Subcutaneous adipose tissue (tissue), 3 donors: ENCODE data around the genes GPR21, NR5A1 and OLFML2A.

GRCh38 chr9:123033306-123033906 lies at the start of gene GPR21:
GPR21 (plus strand) TSS chr9:123033667.
- PRO-cap: bidirectional peak, plus-strand start at chr9:123033650, minus-strand start at chr9:123033468
- RAMPAGE, long total RNA, 3 experiments: no peak in any of the 3 experiments

GRCh38 chr9:123033907-123034195 lies 384 bp downstream of the GPR21 start:
- PRO-cap: unidirectional peak, plus-strand start at chr9:123034017
- RAMPAGE, long total RNA, 3 experiments: no peak in any of the 3 experiments

DNA sequence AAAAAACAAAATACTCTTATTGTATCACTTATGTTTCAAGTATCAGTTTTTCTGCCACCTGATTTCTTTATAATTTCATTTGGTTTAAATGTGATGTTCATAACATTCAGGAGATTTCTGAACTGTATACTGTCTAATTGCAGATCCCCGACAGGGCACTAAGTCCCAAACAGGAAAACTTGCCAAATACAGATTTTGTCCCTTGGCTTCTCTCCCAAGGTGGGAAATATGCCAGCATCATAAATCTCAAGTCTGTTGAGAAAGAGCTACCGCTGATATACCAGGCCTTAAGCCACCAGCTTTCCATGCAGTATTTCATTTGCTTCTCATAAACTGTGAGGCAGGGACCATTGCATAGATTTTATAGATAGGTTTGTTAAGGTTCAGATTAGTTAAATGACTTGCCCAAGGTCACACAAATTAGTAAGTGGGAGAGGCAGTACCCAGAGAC lies 16.1 kb downstream of the GPR21 start:
- PRO-cap: unidirectional peak, minus-strand start at position 160 of the sequence
- RAMPAGE, long total RNA, 3 experiments: no peak in any of the 3 experiments

- PRO-cap: no peak
- RAMPAGE, long total RNA, 3 experiments: no peak in any of the 3 experiments
Measured at GRCh38 chr9:123099206-123099873, 65.9 kb downstream of the GPR21 start.

GRCh38 chr9:123109317-123110062 lies 76.0 kb downstream of the GPR21 start:
- PRO-cap: no peak
- RAMPAGE, long total RNA, 3 experiments: no peak in any of the 3 experiments

DNA sequence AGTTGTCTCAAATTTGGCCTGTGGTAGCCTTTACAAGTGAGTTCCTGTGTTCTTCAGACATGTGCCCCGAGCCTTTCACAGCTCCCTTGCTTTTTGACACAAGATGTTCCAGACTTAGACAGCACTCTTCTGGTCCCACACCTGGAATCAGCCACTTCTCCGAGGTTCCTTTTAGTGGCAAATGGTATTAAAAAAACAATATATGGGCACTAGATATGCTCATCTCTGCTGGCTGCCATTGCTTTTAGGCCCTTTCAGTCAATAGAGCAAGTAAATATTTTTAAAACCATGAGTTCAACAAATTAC lies 46.2 kb downstream of the STRBP start:
- PRO-cap: no peak
- RAMPAGE, long total RNA, 3 experiments: no peak in any of the 3 experiments

DNA sequence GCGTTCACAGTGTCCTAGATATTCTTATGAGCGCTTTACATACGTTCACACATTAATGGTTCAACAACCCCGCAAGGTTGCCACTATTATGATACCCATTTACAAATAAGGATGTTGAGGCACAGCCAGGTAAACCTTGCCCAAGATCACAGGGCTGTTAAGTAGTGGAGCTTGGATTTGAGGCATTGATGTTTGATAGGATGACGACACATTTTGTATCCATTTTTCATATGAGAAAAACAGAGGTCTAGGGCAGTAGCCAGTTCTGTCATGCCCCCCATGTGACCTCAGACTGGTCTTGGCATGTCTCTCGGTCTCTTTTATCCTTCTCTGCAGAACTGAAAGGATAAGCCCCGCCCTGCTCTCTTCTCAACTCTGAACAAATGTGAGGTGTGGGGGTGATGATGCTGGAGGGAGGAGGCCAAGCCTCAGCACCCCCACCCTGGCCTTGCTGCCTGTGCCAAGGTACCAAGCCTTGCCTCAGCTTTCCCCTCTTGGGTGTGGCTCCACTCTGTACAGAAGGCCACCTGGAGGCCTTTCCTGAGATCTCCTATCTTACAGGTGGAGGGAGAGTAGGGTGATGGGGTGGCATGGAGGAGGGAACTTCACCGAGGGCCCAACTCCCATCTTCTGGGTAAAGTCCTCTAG lies 19.6 kb upstream of the CRB2 start:
- PRO-cap: no peak
- RAMPAGE, long total RNA, 3 experiments: no peak in any of the 3 experiments

DNA sequence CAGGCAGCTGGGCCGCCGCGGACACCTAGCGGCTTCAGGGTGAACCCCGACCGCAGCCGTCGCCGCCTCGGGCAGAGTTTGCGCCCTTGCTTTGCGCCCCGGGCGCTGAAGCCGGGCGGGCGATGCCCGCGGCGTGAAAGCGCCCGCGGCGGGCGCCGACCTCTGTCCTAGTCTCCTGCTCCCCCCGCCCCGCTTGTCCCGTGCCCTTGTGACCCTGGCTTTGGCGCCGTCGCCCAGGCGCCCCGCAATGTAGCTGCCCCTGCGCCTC lies 254 bp downstream of the LHX2 start:
- PRO-cap: no peak
- RAMPAGE, long total RNA, 3 experiments: no peak in any of the 3 experiments

DNA sequence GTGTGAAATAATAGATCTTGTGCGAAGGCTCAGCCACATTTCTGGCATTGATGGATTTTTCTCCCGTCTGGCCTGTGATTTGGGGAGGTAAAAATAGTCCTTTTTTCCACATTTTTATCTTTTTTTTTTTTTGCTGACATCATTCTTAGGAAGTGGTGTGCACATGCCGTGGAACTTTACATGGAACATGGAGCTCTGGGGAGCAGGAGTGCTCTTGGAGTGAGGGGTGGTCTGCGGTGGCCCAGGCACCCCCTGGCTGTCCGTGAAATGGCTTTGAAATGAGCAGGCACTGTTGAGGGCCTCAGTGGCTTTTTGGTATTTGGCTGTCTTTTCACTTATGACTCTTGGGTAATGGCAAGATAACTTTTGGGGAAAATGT lies 4.1 kb downstream of the NEK6 start:
- PRO-cap: unidirectional peak, plus-strand start at position 179 of the sequence
- RAMPAGE, long total RNA, 3 experiments: no peak in any of the 3 experiments

DNA sequence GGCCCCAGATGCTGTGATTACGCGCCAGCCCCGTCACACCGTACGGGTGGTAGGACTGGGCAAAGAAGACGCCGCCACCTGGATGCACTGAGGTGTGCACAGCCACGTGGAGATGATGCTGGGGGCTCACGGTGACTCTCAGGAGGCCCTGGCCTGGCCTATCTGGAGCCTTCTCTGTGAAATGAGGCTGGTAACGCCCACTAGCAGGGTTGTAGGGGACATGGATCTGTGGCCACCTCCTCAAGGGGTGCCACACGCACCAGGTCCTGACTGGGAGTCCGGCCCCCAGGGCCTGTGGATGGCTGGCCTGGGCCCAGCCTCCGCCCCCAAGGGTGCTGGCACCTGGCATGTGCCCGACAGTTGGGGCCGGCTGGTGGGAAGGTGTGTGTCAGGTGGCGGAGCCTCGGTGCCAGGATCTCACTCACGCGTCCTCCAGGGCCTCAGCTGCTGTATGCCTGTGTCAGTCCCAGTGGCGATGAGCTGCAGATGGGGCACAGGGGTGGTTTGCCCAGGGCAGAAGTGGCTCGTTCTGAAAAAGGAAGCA lies 32.4 kb downstream of the NEK6 start:
- PRO-cap: no peak
- RAMPAGE, long total RNA, 3 experiments: no peak in any of the 3 experiments

- PRO-cap: no peak
- RAMPAGE, long total RNA, 3 experiments: no peak in any of the 3 experiments
Measured at GRCh38 chr9:124292160-124292697, 34.5 kb downstream of the NEK6 start.

DNA sequence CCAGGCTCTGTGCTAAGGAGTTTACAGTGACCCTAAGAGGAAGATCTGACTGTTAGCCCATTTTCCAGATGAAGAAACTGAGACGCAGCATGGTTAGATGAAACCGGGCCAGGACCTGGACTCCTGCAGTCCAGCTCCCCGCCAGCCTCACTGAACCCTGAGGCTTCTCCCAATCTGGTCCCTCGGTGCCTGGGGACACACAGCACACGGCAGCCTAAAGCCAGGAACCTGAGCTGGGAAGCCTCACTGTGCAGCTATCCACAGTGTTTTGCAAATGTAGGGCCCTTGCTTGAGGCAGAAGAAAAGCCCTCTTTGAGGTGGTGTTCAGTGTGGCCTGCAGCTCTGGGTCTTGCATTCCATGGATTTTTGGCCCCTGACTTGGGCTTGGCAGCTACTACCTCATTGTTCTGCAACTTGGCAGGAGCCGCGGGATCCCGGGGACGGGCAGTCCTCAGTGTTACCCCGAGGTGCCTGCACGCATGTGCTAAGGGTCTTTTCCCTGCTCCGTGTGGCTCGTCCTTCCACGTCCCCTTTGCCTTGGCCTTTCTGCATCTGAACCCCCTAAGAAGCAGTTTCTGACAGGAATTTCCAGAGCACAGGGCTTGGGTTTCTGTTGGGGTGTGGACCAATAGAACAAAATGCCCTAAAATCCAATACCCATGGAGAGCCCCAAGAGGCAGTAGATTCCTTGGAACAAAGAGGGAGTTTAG lies 39.7 kb downstream of the NEK6 start:
- PRO-cap: no peak
- RAMPAGE, long total RNA, 3 experiments: no peak in any of the 3 experiments

DNA sequence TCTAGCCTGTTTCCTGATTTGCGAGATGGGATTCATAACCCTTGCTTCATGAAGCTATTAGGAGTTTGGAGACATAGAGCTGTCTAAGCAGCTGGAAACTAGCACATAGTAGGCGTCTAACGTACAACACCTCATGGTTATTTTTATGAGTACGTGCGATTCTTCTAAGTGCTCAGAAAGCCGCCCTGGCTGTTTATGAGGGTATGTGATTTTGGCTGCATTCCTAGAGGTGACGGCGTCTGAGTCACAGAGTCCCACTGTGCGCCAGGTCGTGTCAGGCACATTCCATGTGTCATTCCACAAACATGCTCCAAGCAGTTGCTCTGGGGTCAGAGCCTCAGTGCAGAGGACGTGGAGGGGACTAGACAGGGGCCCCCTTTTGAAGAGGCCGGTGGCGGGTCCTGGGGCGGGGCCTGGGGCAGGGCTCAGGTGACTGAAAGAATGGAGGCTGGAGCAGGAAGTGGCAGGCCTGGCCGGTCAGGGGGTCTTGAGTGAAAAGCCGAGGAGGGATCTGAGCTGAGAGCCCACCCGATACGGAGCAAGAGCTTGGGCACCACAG lies 51.9 kb downstream of the NEK6 start:
- PRO-cap: no peak
- RAMPAGE, long total RNA, 3 experiments: no peak in any of the 3 experiments

DNA sequence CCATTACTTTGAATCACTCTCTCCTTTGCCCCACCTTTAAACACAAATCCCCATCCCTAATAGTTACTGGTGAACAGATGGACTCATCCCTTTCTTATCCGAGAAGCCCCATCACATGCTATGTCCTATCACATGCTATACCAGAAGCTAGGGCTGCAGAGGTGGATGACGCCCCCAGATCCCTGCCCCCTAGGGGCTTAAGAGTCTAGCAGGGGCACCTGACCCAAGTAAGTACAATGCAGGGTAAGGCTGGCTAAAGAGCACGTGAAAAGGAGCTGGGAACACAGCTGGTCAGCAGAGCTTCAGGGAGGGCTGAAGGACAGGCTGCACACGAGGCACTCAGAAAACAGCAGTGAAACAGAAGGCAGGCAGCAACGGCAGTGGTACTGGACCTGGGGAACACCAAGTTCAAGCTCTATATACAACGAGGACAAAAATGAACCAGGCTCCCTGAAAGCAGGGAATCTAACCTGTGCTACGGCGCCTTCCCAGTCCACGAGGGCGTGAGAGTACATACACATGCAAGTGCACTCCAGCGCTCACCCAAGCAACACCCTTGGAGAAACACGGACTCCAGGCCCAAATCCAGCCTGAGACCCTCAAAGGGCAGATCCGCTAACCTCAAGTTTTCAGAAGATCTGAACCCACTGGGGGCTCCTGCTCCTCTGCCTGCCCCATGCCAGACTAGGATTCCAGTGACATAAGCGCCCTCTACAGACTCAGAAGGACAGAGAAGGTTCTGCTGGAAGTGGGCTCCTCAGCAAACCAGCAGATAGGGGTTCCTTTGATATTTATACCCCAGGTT lies 57.5 kb downstream of the PSMB7 start:
- PRO-cap: no peak
- RAMPAGE, long total RNA, 3 experiments: no peak in any of the 3 experiments

DNA sequence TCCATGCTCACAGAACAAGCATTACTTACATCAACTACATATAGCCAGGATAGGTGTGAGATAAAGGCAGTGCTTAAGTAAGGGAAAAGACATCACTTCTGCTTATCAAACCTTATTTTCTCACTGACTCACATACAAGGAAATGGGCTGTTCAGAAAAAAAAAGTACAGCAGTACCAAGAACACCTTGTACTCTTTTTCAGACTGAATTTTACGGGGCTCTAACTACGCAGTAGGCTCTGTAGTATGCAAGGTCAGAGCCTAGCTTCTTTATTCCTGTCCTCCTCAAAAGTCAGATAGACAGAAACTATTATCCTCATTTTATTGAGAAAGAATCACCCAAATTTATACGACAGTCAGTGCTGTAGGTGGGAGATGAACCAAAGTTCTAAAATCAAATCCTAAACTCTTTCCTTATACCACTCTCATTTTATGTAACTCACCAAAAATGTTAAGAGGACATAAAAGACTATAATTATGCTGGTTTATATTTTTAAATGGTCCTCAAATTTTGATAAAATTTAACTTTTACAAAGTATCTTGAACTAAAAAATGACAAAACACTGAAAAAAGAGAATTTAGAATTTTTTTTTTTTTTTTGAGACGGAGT lies 5.7 kb downstream of the PSMB7 start:
- PRO-cap: no peak
- RAMPAGE, long total RNA, 3 experiments: no peak in any of the 3 experiments

GRCh38 chr9:124506953-124508127 lies at the start of gene NR5A1:
NR5A1 (minus strand) TSS chr9:124507399.
- PRO-cap: no peak
- RAMPAGE, long total RNA, 3 experiments: no peak in any of the 3 experiments

GRCh38 chr9:124665358-124665993 lies 105.6 kb downstream of the NR6A1 start:
- PRO-cap: no peak
- RAMPAGE, long total RNA, 3 experiments: no peak in any of the 3 experiments

- PRO-cap: no peak
- RAMPAGE, long total RNA, 3 experiments: no peak in any of the 3 experiments
Measured at GRCh38 chr9:124757519-124758076, 13.5 kb downstream of the NR6A1 start.

DNA sequence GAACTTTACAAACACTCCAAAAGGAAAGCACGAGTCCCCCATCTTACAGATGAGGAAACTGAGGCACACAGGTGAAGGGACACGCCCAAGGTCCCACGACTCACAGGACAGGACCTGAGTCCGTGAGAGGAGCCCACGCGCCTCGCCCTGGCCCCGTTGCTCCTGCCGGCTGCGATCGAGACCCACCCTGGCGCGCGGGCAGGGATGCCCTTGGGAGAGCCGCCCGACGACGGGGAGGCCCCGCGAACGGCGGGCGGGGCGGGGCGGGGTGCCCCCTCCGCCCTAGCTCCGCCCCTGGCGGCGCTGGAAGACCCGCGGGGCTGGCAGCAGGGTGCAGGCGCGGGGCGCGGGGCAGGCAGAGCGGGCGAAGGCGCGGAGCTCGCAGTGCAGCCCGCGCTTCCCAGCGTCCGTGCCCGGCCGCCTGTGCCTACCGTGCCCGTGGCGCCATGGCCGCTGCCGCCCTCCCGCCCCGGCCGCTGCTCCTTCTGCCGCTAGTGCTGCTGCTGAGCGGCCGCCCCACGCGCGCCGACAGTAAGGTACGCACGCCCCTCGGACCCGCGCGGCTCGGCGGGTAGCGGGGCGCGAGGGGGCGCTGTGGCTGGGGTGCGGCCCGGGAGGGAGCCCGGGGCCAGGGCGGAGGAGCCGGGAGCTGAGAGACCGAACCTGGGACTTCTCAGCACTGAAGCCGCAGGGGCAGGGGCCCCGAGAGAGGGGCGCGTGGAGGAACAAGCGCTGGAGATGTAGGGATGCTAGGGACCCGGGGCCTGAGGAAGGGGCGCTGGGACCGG lies at the start of gene OLFML2A:
Gene OLFML2A, plus strand, starts transcription at position 309 of the 788 bp plus-strand sequence.
- PRO-cap: unidirectional peak, plus-strand start at position 336 of the sequence; bidirectional peak, plus-strand start at position 606 of the sequence, minus-strand start at position 478 of the sequence
- RAMPAGE, long total RNA, 3 experiments: no peak in any of the 3 experiments

DNA sequence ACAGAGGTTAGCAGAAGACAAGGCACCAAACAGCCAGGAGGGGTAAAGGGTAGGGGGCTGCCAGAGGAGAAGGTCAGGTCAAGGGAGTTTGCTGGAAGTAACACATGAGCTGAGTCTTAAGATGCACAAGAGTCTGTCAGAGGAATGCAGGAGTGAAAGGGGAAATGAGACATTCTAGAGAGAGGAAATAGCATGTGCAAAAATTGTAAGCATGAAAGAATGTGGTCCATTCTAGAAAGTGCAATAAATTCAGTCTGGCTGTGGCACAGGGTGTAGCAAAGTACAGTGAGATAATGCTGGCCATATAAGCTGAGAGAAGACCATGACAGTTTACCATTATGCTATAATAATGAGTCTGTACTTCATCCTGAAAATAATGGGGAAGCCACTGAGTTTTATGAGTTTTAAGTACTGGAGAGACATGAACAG lies 6.6 kb downstream of the GOLGA1 start:
- PRO-cap: no peak
- RAMPAGE, long total RNA, 3 experiments: no peak in any of the 3 experiments